ENCODE results near the gene LHX4.

DNA sequence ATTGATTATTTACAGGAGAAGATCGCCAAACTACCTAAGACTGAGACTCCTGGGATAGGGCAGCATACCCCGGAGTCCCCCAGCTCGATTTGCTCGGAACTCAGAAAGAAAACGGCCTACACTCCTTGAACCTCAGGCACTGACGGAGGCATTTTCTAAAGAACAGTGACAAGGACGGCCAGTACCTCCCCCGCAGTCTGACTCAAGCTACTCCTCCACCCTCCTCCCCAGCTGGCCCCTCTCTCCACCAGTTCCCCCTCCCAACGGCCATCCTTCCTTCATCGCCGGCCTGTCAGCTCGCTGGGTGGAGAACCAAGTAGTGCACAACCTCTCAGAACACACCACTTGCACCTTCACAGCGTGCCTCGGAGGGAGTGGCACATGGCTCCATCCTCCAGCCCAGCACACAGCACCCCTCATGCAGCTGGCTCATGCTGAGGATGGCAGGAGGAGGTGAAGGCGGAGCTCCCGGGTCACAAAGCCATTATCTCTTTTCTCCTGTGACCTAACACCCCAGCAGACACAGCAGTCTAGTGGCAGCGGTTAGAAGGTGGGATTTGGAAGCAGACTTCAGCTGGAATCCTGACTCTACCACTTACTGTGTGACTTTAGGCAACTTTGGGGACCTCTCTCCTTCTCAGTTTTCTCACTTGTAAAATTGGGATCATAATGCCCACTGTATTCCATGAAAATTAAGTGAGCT lies 58.8 kb downstream of the TOR1AIP2 start:
- PRO-cap = no peak

GRCh38 chr1:179844348-179845309 lies 33.0 kb downstream of the TOR1AIP2 start:
- PRO-cap = no peak

GRCh38 chr1:179845632-179846622 lies 31.7 kb downstream of the TOR1AIP2 start:
- PRO-cap = no peak

GRCh38 chr1:179954979-179955760 lies 560 bp downstream of the CEP350 start:
- PRO-cap = unidirectional peak, minus-strand start at chr1:179955485; unidirectional peak, minus-strand start at chr1:179955532

- PRO-cap = no peak
These were observed 57.1 kb downstream of the CEP350 start for GRCh38 chr1:180011623-180012149.

DNA sequence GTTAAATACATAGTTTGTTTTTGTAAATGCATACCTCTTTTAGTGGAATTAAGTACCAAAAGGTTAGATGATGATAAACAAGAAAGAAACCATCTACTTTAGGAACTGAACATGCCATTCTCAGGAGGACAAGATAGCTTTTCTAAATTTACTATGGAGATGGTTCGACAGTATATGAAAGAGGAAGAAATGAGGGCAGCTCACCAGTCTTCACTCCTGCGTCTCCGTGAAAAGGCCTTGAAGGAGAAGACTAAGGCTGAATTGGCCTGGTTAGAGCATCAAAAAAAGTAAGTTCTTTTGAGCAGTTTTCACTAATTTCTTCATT lies 99.0 kb downstream of the CEP350 start:
- PRO-cap = no peak

DNA sequence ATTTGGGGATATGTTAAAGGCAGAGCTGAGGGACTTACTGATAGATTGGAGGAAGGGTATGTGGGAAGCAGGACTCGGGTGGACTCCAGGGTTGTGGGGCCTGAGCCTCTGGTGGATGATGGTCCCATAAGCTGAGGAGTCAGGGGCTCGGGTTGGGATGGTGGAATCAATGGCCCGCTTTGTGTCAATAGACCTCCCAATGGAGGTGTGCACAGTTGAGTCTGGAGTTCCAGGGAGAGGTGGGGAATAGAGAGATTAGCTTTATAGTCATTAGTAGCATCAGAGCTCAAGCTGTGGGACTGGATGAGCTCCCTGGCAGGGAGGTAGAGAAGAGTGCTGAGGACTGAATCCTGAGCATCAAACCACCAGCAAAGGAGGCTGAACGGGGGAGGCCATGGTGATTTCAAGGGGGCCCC lies 37.5 kb upstream of the LHX4 start:
- PRO-cap = no peak

- PRO-cap = bidirectional peak, plus-strand start at chr1:180230069, minus-strand start at chr1:180229883
These were observed at the start of gene LHX4 for GRCh38 chr1:180229328-180230462. TSS of gene LHX4 (plus strand) at chr1:180230264.

DNA sequence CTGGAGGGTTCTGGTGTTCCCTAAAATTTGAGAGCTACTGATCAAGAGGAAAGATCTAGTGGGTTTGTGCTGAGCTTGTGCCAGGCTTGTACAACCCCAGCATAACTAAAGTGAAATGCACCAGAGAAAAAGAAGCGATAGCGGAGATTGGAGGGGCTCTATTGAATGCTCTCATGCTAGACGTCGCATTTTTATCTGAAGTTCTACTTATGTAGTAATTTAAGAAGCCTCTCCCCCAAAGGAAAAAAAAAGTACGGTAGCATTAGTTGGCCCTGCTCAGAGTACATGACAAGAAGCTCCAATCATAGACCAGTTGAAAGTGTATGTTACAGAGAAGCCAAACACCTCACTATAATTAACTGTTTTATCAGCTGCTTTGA lies 36.6 kb upstream of the ACBD6 start:
- PRO-cap = no peak

DNA sequence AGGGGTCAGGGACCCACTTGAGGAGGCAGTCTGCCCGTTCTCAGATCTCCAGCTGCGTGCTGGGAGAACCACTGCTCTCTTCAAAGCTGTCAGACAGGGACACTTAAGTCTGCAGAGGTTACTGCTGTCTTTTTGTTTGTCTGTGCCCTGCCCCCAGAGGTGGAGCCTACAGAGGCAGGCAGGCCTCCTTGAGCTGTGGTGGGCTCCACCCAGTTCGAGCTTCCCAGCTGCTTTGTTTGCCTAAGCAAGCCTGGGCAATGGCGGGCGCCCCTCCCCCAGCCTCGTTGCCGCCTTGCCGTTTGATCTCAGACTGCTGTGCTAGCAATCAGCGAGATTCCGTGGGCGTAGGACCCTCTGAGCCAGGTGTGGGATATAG lies 40.6 kb upstream of the KIAA1614 start:
- PRO-cap = no peak

GRCh38 chr1:180911529-180911870 lies 1.2 kb upstream of the KIAA1614 start:
- PRO-cap = no peak

- PRO-cap = bidirectional peak, plus-strand start at chr1:181022130, minus-strand start at chr1:181022042
These were observed 691 bp downstream of the STX6 start for GRCh38 chr1:181021723-181022634.

- PRO-cap = no peak
These were observed 2.3 kb downstream of the IER5 start for GRCh38 chr1:181090712-181091204.

DNA sequence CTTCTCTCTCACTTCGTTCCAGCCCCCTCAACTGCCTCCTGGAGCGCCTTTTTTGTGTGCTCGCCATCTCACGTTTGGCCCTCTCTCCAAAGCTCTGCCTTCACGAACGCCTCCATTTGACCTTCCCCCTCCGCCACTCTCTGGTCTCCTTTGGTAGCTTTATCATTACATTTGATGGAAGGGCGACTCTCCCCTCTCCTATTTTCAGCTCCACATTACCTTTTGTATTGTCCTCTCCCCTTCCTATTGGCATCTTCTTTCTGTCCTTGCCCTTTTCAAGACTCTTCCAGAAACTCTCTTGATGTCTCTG lies 17.3 kb downstream of the IER5 start:
- PRO-cap = no peak

- PRO-cap = no peak
These were observed 30.9 kb downstream of the IER5 start for GRCh38 chr1:181119341-181119918.

DNA sequence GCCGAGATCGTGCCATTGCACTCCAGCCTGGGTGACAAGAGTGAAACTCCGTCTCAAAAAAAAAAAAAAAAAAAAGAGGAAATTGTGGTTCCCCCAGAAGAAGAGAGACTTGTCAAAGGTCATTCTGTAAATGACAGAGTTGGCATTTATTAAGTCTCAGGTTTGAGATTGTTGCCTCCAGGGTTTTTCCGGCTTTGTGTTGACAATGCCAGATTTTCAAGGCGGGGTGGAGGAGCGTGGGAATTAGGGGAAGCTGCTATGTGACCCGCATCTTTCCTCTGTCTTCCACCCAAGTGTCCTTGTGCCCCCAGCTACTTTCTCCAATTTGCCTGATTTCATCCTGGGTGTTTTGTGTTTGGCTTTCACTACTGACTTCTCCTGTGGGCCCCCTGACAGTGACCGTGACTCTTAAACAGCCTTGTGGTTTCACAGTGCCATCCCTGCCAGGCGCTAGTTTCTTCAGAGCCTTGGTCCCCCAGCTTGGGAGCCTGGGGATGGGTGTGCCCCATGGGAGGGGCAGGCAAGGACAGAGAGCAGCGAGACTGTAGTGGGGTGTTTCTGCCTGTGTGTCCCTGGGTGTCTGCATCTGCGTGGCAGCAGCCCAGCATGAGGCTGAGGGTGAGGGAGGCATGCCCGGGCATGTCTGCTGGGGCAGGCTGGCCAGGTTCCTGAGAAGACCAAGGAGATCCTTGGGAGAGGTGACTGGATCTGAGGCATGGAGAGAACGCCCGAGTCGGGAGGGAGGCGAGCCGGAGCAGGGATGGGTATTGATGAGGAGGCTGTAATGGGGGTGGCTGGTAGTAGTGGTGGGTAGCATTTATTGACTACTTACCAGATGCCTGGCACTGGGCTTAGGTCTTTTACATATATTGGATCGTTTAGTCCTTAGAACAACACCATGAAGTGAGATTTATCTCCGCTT lies 46.3 kb downstream of the IER5 start:
- PRO-cap = no peak

GRCh38 chr1:181135439-181136443 lies 47.2 kb downstream of the IER5 start:
- PRO-cap = no peak

GRCh38 chr1:181147909-181148383 lies 59.4 kb downstream of the IER5 start:
- PRO-cap = no peak

DNA sequence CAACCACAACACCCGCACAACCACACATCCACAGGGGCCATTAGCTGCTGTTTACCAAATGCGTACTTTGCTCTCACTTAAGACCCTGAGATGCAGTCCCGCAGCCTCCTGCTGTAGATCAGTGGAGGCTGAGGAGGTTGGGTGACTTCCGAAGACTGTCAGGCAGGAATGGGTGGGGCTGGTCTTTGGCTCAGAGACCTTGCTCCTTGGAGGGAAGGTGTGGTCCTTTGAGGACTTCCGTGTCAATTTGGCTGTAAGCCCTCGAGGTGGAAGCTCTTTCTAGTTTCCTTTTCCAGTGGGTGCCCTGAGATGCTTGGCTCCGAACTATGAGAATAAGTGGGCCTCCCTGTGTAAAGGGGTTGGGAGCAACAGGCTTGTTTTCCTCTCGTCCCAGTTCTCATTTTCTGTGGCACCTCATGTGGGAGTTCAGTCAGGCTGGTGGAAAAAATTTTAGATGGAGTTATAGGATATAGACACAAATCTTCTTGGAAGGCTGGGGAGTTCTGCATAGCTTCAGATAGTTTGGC lies 71.4 kb downstream of the IER5 start:
- PRO-cap = no peak

DNA sequence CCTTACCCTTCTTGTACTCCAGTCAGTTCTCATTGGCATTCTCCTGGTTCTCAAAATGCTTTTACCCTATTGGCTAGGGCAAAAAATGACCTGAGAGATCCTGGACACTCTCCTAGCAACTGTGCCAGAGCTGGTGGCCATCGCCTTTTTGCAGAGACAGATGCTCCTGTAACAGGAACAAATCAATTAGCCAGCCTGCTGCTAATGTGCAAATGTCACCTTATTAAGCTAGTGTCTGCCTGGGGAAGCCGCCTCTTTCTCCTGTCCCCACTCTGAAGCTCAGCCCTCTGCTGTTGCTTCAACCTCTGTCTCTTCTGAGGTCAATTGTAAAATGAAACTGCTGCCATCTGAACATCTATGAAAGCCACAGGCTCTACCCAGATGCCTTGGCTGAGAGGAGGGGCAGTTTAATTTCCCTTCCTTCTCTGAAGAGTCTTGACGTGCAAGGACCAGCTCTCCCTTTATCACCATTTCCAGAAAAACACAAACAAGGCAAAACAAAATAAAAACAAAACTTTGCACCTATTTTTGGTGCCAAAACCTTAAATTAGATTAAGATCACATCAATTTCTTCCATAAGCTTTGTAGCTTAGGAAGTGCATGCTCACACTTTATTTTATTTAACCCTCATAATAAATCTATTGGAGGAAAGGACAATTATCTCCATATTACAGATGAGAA lies 85.4 kb upstream of the CACNA1E start:
- PRO-cap = no peak

Data from SEM (cell line).